Airway epithelial cell (primary cell): ENCODE data around the genes HOMER2, BTBD1 and WDR73.

DNA sequence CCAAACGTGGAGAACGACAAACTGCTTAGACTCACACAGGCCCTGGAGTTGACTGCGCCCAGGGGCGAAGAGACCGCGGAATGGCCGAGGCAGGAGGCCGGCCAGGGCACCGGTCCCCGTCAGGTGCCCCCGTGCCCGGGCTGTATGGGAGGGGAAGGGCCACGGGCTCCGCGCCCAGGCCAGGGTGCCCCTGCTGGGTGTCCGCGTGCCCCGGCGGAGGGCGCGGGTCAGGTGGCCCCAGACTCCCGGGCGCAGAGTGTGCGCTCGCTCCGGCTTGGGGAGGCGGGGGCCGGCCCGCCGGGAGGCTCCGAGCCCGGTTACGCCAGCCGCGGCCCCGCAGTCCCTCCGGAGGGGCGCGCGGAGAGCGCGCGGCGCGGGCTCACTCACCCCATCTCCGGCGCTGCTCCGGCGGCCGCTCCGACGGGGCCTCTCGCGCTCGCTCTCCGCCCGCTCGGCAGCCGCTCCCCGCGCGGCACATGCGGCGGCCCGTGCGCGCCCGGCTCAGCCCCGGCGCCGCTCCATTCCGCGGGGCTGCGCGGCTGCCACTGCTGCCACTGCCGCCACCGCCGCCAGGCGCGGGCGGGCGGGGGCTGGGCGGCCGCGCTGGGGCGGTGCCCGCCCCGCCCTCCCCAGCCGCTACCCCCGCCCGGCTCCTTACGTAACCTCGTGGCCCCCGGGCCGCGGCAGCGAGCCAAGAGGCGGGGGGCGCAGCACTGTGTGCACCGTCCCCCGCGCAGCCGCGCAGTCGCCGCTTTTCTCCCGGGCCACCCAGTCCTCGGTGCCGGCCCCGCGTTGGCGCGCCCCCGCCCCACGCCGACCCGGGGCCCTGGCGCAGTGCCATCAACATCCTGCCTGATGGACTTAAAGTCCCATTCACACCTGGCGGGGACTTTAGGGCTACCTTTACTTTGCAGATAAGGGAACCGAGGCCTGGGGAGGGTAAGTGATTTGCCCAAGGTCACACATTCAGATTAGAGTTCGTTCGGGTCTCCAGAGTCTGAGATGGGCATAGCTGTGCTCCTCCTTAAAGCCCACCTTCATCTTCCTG, at the start of gene HOMER2:
Gene HOMER2, minus strand, starts transcription at position 577 of the 1,048 bp plus-strand sequence.
- RAMPAGE, long total RNA, result no peak

- RAMPAGE, long total RNA, result no peak
These were observed 18.4 kb upstream of the C15orf40 start for GRCh38 chr15:83029683-83030347.

DNA sequence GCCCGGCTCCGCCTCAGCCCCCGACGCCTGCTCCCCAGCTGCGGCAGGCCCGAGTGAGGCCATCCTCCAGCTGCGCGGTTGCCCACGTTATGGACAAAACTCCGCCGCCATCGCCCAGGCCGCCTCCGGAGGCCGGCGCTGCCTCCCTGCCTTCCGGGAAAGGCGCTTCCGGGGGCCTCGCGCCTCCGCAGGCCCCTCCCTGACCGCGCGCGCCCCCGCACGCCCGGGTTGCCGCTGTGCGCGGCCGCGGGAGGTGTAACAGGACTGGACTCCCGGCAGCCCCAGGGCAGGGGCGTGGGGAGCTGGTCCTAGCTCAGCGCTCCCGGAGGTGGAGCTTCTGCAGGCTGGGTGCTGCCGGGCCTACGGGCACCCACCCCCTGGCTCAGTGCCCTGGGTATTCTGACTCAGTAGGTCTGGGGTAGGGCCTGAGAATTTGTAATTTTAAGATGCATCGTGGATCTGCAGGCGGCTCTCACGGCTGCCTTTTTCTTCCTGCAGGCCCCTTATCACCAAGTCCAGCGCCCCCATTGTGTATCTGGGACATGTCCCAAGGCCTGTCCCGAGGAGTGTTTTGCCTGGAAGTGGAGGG, at the start of gene BTBD1:
Gene BTBD1, minus strand, starts transcription at position 164 of the 589 bp plus-strand sequence.
- RAMPAGE, long total RNA, result no peak

GRCh38 chr15:83208838-83209179, 1.2 kb upstream of the HDGFL3 start:
- RAMPAGE, long total RNA, result no peak

DNA sequence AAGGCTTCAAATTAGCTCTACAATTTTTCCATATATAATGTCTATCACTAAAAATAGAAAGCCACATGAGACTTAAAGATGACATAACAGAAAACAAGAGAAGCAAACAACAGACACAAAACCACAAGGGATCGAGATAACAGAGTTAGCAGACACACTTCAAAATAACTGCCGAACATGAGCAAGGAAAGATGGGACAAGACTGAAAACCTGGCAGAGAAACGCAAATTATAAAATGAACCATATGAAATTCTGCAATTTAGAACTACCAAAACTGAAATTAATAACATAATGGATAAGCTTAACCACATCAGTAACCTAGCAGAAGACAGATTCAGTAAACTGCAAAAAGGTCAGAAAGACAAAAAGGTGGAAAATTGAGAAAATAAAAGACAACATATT, 65.9 kb upstream of the ZSCAN2 start:
- RAMPAGE, long total RNA, result no peak

GRCh38 chr15:84616269-84616482, 15.4 kb downstream of the ZSCAN2 start:
- RAMPAGE, long total RNA, result no peak

- RAMPAGE, long total RNA, result no peak
These were observed at the start of gene WDR73 for GRCh38 chr15:84653425-84654643. WDR73 (minus strand) TSS chr15:84654283.

- RAMPAGE, long total RNA, result no peak
These were observed 17.9 kb downstream of the ZNF592 start for GRCh38 chr15:84766269-84766751.

GRCh38 chr15:84773605-84774155, 25.3 kb downstream of the ZNF592 start:
- RAMPAGE, long total RNA, result no peak

DNA sequence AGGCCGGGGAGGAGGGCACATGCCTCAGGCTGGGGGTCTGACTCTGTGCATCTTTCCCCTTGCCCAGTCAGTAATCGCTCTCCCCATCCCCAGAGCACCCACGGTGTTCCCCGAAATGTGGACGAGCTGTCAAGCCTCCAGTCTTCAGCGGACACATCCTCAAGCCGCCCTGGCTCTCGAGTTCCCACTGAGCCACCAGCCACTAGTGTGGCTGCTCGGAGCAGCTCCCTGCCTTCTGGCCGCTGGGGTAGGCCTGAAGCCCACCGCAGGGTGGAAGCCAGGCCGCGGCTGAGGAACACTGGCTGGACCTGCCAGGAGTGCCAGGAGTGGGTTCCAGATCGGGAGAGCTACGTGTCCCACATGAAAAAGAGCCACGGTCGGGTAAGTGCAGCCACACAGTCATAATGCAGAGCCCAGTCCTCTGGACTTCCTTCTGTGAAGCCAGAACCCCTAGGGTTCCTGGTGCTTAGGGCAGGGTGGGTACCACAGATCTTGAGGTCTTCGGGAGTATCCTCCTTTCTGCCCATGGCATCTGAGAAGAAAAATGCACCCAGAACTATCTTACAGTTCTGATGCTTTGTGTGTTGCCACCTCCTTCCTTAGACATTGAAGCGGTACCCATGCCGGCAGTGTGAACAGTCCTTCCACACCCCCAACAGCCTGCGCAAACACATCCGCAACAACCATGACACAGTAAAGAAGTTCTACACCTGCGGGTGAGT, 18.5 kb upstream of the ALPK3 start:
- RAMPAGE, long total RNA, result no peak

DNA sequence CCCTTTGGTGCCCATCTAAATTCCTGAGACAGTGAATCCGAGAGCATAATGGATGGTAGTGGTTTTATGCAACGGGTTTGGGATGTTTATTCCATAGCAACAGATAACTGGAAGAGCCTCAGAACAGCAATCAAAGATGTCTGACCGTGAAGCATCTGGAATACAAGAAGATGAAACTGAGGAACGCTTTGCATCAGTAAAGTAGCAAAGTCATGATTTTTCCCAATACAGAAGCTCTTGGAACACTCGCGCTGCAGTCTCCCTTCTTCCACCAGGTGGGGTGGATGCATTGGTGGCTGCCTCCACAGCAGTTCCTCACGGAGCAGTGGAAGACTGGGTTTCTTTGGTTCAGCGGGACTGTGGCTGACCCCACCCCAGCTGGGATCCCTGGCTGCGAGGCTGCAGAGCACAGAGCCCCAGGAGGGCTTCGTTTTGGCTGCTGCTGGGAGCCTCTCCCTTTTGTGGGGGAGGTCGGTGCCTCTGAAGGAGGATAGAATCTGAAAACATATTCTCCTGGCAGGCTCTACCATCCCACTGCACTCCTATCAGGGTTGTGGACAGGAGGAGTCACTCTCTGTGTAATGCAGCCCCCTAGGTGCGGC, 26.3 kb upstream of the PDE8A start:
- RAMPAGE, long total RNA, result no peak

DNA sequence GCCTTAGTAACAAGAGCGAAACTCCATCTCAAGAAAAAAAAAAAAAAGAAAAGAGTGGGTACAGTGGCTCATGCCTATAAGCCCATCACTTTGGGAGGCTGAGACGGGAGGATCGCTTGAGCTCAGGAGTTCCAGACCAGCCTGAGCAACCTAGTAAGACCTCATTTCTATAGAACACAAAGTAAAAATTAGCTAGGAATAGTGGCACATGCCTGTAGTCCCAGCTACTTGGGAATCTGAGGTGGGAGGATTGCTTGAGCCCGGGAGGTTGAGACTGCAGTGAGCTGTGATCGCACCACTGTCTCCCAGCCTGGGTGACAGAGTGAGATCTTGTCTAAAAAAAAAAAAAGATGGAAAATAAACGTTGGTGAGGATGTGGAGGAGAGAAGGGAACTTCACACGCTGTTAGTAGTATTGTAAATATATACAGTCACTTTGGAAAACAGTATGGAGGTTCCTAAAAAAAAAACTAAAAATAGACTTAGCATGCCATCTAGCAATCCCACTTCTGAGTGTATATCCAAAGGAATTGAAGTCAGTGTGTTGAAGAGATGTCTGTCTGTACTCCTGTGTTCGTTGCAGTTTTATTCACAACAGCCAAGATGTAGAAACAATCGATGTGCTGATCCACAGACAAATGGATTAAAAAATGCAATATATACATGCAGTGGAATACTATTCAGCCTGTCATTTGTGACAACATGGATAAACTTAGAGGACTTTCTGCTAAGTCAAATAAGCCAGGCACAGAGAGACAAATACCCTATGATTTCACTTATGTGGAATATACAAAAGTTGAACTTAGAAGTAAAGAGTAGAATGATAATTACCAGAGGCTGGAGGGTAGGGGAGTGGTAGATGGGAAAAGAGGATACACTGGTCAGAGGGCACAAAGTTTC, 57.7 kb downstream of the PDE8A start:
- RAMPAGE, long total RNA, result no peak

DNA sequence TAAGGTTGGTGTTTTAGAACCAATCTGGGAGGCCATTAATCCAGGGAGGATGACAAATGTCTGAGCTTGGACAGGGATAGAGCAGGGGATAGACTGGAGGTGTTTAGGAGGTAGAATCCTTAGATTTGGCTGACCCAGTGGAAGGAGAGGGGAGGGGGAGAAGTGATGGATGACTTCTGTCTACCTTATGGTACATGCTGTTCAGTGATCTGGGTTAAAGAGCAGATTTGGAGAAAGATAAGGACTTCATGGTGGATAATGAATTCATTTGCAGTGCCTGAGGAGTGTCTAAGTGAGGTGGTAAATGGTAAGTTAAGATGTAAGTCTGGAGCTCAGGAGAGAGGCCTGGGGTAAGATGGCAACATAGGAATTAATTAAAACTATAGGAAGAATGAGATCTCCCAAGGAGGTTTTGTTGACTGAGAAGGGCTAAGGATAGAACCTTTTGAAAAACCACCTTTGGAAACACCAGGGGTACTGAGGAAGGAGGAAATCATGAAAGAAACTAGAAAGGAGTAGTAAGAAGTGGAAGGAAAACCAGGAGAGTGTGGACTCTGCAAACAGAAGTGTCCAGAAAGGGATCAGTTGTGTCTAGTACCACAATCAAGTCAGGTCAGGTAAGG, 125.9 kb downstream of the PDE8A start:
- RAMPAGE, long total RNA, result no peak

- RAMPAGE, long total RNA, result no peak
These were observed 33.7 kb upstream of the AKAP13 start for GRCh38 chr15:85346689-85347094.

- RAMPAGE, long total RNA, result no peak
These were observed 32.8 kb upstream of the AKAP13 start for GRCh38 chr15:85347667-85348007.

- RAMPAGE, long total RNA, result no peak
These were observed 2.0 kb downstream of the AKAP13 start for GRCh38 chr15:85382326-85382824.

DNA sequence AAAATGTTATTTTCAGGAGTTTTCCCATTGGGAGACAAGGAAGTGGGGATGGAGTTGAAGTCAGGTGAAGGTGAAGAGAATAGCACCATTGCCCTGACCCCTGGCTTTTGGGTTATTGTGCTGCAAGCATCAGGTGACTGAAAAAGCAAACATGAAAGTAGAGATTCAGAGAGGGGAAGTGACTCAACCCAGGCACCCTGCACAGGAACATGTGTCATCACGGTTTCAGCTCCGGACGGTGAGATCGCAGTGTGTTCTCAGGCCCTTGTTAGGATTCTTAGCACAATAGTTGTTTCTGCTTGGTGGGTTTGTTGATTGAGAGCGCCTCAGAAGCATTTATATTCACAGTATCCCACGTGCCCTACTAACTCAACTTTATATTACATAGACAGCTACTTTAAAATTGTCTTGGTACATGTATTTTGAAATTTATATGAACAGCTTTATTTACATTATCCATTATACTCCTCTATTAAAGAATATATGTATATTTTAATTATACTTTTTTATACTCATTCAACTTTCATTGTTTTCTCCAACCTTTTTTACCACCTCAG, 33.1 kb downstream of the AKAP13 start:
- RAMPAGE, long total RNA, result no peak

- RAMPAGE, long total RNA, result no peak
These were observed 54.6 kb downstream of the AKAP13 start for GRCh38 chr15:85434886-85435494.

GRCh38 chr15:85443546-85444376, 63.4 kb downstream of the AKAP13 start:
- RAMPAGE, long total RNA, result no peak

DNA sequence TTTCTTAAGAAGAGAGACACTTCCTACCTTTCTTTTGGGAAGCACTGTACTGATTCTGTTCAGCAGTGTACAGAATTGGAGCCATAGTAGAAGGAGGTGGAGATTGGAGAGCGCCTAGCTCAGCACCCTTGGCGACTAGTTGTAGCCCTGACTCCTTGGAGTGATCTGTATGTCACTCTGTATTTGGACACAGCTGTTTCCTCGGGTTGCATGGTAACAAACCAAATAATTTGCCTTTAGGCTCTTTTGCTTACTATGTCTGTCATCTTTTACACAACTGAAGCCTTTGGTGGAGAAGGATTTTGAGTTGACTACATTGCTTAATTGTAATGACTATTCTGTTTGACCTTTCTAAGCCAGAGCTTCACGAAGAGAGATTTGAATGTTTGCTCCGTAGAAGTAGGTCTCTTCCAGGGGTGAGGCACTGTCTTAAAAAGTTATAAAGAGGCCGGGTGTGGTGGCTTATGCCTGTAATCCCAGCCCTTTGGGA, 77.1 kb downstream of the AKAP13 start:
- RAMPAGE, long total RNA, result no peak